A549 (cell line): ENCODE measurements around a stretch of chr12.

- PRO-cap, result no peak
CAGE:
- cytosol, long polyA plus RNA, result no peak
- long polyA plus RNA, result no peak
- nucleus, long polyA plus RNA, result no peak
Measured at GRCh38 chr12:128969449-128970064, 116.3 kb downstream of the GLT1D1 start.

GRCh38 chr12:129821121-129821503 is 82.7 kb downstream of the TMEM132D start:
- PRO-cap, result no peak
CAGE:
- cytosol, long polyA plus RNA, result no peak
- long polyA plus RNA, result no peak
- nucleus, long polyA plus RNA, result no peak

DNA sequence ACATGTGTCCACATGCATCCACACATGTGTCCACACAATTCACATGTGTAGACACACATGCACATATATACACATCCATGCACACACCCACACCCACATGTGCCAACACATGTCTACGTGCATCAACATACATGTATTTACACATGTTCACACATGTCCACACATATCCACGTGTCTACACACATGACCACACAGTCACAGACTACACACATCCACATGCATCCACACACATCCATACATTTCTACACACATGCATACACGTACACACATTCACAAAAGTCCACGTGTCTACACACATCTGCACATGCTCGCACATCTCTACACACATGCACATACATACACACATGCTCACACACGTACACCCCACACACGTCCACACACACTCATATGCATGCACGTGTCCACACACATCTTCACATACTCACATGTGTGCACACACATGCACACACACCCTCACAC is 3.4 kb downstream of the ADGRD1 start:
- PRO-cap, result no peak
CAGE:
- cytosol, long polyA plus RNA, result no peak
- long polyA plus RNA, result no peak
- nucleus, long polyA plus RNA, result no peak

DNA sequence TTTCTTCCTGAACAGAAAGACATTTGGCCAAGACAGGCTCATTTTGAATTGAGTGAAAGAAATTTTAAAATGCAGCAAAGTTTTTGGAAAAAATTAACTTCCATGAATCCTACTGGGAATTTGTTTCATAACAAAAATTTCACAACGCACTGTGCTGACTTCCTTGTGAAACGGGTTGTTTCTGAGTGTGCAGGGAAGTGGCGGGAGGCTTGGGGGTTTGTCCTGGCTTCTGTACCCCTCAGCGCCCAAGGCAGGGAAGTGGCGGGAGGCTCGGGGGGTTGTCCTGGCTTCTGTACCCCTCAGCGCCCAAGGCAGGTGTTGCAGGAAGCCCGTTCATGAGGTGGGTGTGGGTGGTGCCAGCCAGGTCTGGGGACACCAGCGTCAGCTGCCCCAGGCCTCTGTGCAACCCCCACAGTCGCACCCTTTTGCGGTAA is 25.0 kb downstream of the ADGRD1 start:
- PRO-cap, result no peak
CAGE:
- cytosol, long polyA plus RNA, result no peak
- long polyA plus RNA, result no peak
- nucleus, long polyA plus RNA, result no peak

GRCh38 chr12:131104317-131105067 is 150.8 kb downstream of the ADGRD1 start:
- PRO-cap, result no peak
CAGE:
- cytosol, long polyA plus RNA, result no peak
- long polyA plus RNA, result no peak
- nucleus, long polyA plus RNA, result no peak

- PRO-cap, result no peak
CAGE:
- cytosol, long polyA plus RNA, result no peak
- long polyA plus RNA, result no peak
- nucleus, long polyA plus RNA, result no peak
Measured at GRCh38 chr12:131351308-131352135, 359.4 kb upstream of the SFSWAP start.

GRCh38 chr12:131367485-131367920 is 343.4 kb upstream of the SFSWAP start:
- PRO-cap, result no peak
CAGE:
- cytosol, long polyA plus RNA, result no peak
- long polyA plus RNA, result no peak
- nucleus, long polyA plus RNA, result no peak

GRCh38 chr12:131456781-131457242 is 254.1 kb upstream of the SFSWAP start:
- PRO-cap, result bidirectional peak, plus-strand start at chr12:131457016, minus-strand start at chr12:131456875
CAGE:
- cytosol, long polyA plus RNA, result no peak
- long polyA plus RNA, result no peak
- nucleus, long polyA plus RNA, result no peak

- PRO-cap, result no peak
CAGE:
- cytosol, long polyA plus RNA, result no peak
- long polyA plus RNA, result no peak
- nucleus, long polyA plus RNA, result no peak
Measured at GRCh38 chr12:131661217-131661642, 49.7 kb upstream of the SFSWAP start.

DNA sequence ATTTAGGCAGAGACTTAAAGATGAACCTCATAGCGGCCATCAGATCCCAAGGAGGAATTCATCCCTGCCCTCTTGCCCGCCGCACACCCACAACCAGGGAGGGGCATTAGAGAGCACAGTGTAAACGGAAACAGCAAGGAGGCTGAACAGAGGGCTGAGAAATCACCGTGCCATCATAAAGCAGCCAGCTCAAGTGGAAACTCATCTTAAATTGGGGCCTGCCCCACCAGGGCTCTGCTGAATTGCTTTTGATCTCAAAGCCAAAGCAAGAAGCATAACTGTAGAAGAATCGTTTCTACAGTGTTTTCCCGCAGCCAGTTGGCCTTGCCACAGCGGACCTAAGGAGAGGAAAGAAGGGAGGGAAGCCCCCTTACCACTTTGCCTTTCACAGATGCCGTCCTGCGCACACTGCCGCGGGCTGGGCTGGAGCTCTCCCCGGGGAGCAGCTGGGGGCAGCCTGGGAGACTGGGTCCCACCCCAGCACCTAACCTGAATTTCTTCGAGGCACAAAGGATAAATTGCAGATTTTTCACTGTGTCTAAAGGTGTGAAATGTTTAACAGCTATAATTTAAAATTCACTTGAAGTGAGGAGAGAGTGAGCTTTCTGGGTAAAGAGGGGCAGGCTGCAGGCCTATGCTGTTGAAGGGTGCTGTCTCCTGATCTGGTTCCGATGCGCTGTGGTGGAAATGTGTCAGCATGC is 51.8 kb upstream of the MMP17 start:
- PRO-cap, result no peak
CAGE:
- cytosol, long polyA plus RNA, result no peak
- long polyA plus RNA, result no peak
- nucleus, long polyA plus RNA, result no peak

DNA sequence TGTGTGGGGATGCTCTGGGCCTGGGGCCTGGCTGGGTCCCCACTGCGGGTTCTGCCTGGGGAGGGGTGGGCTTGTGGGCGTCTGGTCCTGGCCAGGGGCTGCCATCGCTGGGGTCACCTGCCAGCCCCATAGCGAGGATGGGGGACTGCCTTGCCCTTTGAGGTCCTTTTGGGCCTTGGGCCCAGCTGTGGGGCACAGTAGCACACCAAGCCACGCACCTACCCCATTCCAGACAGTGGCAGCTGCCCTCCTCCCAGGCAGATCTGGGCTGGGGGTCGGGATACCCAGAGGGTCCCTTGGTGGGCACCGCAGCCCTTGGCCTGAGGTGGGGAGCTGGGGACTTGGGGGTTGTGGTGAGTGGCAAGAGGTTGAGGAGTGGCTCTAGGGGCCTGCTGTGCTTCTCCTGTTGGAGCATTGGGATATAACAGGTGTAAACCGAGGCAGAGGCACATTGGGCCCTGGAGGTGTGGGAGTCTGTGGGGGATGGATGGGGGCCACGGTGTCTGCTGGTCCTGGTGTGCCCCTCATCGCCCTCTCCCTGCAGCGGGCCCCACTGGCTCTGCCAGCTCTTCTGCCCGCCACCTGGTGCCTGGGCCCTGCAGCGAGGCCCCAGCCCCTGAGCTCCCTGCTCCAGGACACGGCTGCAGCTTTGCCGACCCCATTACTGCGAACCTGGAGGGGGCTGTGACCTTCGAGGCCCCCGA is 11.0 kb upstream of the PUS1 start:
- PRO-cap, result no peak
CAGE:
- cytosol, long polyA plus RNA, result no peak
- long polyA plus RNA, result no peak
- nucleus, long polyA plus RNA, result no peak

DNA sequence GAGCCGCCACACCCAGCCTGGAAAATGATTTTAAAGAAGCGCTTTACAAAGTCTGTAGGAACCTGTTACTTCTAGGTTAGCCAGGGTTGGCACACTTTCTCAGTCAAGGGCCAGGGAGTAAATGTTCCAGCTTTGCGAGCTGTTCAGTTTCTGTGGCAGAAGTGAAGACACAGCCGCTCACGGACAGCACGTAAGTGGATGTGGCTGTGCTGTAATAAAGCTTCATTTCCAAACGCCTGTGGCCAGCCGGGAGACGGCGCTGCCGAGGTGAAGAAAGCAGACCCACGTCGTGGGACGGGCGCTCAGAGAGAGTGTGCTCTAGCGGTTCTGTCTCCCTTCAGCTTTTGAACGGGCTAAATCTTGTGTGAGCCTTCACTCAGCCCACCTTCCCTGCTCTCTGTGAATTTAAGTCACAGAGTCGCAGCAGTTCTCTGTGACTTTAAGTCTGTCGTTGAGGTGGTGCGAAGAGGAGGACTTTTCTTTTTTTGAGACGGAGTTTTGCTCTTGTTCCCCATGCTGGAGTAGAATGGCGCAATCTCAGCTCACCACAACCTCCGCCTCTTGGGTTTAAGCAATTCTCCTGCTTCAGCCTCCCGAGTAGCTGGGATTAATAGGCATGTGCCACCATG is 35.5 kb downstream of the EP400 start:
- PRO-cap, result no peak
CAGE:
- cytosol, long polyA plus RNA, result no peak
- long polyA plus RNA, result no peak
- nucleus, long polyA plus RNA, result no peak

DNA sequence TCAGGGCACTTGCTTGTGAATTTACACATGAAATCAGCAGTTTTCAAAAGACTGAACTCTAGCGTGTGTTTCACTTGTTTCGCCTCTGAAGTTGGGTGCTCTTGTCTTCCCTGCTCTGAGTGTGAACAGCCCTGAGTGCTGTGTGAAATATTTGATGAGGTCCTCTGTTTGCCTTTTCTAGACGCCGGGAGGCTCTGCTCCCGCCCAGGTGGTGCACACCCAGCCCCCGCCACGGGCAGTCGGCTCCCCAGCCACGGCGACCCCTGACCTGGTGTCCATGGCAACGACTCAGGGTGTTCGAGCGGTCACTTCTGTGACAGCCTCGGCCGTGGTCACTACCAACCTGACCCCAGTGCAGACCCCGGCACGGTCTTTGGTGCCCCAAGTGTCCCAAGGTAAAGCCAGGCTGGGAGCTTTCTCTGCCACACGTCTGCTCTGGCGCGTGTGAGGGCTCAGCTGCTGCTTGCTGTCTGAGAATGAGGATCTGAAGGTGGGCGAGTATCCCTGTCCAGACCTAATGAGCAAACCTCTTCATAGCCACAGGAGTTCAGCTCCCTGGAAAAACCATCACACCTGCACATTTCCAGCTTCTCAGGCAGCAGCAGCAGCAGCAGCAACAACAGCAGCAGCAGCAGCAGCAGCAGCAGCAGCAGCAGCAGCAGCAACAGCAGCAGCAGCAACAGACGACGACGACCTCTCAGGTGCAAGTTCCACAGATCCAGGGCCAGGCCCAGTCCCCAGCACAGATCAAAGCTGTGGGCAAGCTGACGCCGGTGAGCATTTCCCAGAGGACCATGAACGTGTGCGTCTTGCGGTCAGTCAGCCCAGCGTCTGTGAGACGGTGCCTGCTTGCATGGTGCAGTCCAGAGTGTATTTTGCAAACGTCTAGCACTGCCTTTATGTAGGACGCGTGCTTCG is 81.9 kb downstream of the DDX51 start:
- PRO-cap, result no peak
CAGE:
- cytosol, long polyA plus RNA, result no peak
- long polyA plus RNA, result no peak
- nucleus, long polyA plus RNA, result no peak

DNA sequence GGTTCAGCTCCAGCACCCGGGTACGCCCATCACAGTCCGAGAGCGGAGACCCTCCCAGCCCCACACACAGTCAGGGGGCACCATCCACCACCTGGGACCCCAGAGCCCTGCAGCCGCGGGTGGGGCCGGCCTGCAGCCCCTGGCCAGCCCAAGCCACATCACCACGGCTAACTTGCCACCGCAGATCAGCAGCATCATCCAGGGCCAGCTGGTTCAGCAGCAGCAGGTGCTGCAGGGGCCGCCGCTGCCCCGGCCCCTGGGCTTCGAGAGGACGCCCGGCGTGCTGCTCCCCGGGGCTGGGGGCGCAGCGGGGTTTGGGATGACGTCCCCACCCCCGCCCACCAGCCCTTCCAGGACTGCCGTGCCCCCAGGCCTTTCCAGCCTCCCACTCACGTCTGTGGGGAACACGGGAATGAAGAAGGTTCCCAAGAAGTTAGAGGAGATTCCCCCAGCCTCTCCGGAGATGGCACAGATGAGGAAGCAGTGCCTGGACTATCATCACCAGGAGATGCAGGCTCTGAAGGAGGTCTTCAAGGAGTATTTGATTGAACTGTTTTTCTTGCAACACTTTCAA is 39.4 kb downstream of the DDX51 start:
- PRO-cap, result no peak
CAGE:
- cytosol, long polyA plus RNA, result no peak
- long polyA plus RNA, result no peak
- nucleus, long polyA plus RNA, result no peak

DNA sequence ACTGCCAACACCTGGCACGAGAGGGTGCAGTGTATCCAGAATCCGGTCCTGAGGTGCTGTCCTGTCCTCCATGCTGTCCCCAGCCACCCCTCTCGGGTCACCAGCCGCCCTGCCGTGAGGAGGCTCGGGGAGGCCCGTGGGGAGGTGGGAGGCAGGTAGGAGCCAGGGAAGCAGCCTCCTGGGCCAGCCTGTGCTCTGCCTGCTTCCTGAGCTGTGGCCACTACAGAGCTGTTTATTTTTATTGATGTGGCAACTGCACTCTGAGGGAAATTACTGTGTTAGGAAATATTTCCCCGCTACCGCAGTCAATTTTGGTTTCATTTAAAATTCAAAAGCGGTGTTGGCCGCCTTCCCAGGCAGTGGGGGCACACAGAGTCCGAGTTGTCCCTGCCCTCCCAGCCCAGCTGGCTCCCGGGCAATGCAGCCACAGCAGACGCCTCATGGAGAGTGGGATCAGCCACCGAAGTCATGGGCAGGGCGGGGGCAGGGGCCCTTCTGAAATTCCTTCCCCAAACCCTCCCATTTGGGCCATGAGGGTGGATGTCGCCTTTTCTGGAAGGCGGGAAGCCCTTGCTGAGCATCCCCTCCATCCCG is 18.4 kb downstream of the NOC4L start:
- PRO-cap, result no peak
CAGE:
- cytosol, long polyA plus RNA, result no peak
- long polyA plus RNA, result no peak
- nucleus, long polyA plus RNA, result no peak

DNA sequence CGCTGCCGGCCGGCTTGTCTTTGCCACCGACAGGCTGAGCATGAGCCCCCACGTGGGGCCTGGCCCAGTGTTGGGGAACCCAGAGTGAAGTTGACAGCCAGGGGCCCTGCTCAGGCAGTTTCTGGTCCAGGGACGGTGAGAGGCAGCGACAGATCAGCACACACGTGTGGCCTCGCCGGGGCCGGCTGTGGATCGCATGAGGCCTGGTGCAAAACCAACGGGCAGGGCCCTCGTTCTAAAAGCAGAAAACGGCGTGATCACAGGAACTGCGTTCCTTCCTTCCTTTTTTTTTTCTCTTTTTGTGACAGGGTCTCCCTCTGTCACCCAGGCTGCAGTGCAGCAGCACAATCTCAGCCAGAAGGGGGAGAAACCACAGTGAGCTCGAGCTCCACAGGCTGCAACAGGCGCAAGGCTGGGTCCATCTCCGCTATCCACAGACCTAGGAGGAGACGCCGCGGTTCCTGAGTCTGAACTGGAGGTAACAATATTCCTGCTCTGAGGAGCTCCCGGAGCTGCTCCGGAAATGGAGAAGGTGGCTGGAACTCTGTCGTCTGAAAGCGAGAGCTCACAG is 50.5 kb upstream of the FBRSL1 start:
- PRO-cap, result no peak
CAGE:
- cytosol, long polyA plus RNA, result no peak
- long polyA plus RNA, result no peak
- nucleus, long polyA plus RNA, result no peak

DNA sequence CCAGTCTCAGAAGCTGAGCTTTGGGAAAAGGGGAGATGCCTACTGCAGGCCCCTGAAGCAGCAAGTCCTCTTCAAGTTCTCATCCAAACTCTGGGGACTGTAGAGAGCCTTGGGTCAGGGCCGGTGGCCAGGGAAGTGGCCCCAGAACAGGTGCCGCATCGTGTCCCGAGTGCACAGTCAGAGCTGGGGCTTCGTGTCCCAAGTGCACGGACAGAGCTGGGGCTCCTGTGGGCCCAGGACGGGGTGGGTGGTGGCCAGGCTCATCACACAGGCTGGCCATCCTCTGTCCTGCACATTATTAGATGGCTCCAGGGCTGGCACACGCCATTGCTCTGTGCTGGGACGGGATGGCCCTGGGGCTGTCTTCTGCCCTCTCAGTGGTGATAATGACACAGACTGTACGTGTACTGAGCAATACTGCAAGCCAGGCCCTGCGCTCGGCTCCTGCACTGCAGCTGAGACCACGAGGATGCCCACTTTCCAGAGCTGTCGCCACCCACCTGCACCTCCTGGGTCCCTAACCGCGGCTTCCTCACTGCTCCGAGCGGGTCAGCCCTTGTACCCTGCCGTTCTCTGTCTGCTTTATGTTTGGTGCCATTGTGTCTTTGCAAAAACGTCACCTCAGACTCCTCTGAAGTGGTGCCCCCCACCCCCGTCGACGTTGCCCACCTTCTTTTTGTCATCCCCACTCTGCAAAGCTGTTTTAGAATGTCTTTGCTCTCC is 1.9 kb downstream of the FBRSL1 start:
- PRO-cap, result no peak
CAGE:
- cytosol, long polyA plus RNA, result no peak
- long polyA plus RNA, result no peak
- nucleus, long polyA plus RNA, result no peak

GRCh38 chr12:132559511-132560424 is 50.6 kb downstream of the LRCOL1 start:
- PRO-cap, result bidirectional peak, plus-strand start at chr12:132560045, minus-strand start at chr12:132559878; unidirectional peak, minus-strand start at chr12:132560202
CAGE:
- cytosol, long polyA plus RNA, result no peak
- long polyA plus RNA, result no peak
- nucleus, long polyA plus RNA, result no peak

DNA sequence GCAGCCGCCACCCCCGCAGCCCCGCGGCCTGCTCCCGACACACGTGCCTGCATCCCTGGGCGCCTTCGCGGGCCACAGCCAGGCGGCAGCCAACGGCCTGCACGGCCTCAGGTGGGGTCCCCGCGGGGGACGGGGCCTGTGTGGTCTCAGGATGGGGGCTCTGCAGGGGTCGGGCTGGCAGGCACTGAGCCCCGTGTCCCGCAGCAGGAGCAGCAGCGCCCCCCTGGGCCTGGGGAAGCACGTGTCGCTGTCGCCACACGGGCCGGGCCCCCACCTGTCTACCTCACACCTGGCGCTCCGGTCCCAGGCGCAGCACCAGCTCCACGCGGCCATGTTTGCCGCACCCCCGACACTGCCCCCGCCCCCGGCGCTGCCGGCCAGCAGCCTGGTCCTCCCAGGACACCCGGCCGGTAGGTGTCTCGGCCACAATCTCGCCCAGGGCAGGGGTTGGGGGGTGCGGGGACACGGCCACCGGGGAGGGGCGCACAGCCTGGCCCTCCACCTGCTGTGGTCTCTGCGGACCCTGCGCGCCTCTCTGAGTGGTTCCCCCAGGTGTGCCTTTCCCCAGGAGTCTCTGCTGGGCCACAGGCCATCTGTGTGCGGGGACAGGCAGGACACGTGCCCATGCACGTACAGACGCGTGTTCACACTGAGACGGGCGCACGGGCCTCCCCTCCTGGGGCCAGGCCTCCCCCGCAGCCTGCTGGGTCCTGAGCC is 40.1 kb downstream of the LRCOL1 start:
- PRO-cap, result no peak
CAGE:
- cytosol, long polyA plus RNA, result no peak
- long polyA plus RNA, result no peak
- nucleus, long polyA plus RNA, result no peak

GRCh38 chr12:132583402-132584172 is 26.8 kb downstream of the LRCOL1 start:
- PRO-cap, result no peak
CAGE:
- cytosol, long polyA plus RNA, result no peak
- long polyA plus RNA, result no peak
- nucleus, long polyA plus RNA, result no peak